Hematopoietic multipotent progenitor cell (in vitro differentiated cells): ENCODE measurements around a stretch of chr15.

- CAGE, long polyA plus RNA, result no peak
Observed at GRCh38 chr15:70586519-70586815, 176.9 kb downstream of the UACA start.

GRCh38 chr15:70867834-70868142, 13.8 kb upstream of the LARP6 start:
- CAGE, long polyA plus RNA, result no peak

- CAGE, long polyA plus RNA, result no peak
Observed at GRCh38 chr15:71114239-71114721, 991 bp upstream of the THSD4 start.

DNA sequence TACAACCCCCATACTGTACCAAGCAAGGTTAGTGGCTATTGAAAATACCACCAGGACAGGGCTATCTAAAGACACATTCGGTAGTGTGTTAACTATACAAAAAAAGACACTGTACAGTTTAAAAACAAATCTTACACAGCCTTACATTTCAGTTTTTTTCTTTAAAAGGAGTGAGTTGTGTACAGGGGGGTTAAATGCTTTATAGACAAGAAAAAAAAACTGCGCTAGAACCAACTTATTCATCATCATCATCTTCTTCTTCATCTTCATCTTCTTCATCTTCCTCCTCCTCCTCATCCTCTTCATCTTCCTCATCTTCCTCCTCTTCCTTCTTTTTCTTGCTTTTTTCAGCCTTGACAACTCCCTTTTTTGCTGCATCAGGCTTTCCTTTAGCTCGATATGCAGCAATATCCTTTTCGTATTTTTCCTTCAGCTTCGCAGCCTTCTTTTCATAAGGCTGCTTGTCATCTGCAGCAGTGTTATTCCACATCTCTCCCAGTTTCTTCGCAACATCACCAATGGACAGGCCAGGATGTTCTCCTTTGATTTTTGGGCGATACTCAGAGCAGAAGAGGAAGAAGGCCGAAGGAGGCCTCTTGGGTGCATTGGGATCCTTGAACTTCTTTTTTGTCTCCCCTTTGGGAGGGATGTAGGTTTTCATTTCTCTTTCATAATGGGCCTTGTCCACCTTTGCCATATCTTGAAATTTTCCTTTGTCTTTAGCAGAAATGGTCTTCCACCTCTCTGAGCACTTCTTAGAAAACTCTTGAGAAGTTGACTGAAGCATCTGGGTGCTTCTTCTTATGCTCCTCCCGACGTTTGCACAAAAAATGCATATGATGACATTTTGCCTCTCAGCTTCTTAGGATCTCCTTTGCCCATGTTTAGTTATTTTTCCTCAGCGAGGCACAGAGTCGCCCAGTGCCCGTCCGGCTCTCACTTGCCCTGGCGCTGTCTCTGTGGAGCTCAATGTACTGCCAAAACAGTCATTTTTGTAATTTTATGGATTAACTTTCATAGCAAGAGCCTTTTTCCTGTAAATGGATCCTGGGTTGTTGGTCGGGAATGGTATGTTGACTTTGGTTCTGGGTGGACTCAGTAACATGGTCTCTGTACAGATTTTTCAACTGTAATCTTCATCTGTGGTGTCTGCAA, 49.6 kb downstream of the THSD4 start:
- CAGE, long polyA plus RNA, result no peak

- CAGE, long polyA plus RNA, result no peak
Observed at GRCh38 chr15:71188625-71189376, 73.5 kb downstream of the THSD4 start.

DNA sequence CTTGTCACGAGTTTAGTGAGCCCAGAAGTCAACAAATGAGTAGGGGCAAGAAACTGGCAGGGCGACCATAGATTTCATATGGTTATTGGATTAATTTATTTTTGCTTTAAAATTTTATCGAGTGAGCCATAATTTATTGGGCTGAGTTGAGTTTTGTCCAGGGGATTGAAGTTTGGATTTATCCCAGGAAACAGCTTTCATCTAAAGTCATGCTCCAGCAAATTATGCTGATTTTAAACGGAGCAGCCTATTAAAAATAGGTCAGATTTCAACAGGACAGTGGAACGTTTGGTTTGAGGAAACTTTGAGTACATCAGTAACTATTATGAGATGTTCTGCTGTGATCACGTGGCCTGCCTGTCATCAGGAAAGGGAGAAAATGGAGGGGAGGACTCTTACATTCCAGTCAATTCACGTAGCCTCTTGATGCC, 163.5 kb downstream of the THSD4 start:
- CAGE, long polyA plus RNA, result no peak

DNA sequence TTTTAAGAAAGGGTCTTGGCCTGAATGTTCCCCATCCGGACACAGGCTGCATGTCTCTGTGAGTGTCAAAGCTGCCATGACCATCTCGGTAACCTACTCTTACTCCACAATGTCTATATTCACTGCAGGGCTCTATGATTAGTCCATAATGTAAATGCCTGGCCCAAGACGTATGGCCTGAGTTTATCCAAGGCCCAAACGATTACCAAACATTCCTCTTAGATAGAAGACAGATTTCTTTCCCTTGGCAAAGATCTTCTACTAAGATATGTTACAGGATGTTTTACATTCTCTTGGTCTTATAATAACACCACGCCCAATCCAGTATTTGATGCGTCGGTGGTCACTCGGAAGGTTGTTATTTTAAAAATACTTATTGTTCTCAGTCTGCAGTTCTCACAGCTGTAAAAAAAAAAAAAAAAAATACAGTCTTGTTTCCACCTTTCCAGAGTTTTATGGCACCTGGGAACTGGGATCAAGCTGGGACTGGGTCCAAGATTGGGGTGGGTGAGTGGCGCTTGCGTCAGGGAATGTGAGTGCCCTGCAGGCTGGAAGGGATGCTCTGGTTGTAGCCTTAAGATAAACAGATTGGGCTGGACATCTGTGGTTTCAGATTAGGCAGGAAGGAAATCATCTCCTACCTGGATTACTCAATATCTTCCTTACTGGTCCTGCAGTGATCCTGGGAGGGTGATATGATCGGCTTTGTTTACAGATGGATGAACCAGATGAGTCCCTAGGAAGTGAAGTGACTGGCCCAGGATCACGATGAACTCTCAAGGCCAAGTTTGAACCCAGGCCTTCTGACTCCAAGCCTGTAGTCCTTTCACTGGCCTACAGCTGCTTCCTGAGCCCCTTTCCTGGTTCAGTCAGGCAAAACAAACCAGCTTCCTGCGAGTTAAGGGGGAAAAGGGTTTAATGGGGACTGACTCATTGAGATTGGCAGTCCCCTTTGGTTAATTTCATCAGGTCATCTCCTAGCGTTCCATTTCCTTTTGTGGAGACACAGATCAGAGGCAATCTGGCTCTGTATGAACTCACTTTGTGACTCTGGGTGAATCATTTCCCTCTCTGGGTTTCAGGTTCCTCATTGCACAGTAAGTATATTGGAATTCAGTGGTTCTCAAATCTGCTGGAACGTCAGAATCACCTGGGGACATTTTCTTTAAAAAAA, 179.6 kb downstream of the THSD4 start:
- CAGE, long polyA plus RNA, result no peak

DNA sequence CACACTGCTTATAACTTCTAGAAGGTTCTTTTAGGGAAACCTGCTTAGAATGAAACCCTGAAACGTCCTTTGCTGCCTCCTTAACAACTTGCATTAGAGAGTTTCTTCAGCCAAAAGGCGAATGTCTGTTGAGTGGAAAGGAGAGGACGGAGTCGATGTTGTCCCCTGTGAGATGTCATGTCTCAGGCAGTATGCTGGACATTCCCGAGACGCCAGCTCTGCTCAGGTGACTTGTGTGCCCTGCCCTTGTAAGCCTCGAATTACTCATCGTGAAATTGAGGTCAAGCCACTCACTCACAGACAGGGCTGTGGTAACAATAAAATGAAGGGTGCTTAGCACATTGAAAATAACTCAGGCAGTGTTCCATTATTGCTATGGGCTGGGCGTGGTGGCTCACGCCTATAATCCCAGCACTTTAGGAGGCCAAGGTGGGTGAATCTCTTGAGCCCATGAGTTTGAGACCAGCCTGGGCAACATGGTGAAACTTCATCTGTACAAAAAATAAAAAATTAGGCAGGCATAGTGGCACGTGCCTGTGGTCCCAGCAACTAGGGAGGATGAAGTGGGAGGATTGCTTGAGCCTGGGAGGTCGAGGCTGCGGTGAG, 214.3 kb downstream of the THSD4 start:
- CAGE, long polyA plus RNA, result no peak

- CAGE, long polyA plus RNA, result no peak
Observed at GRCh38 chr15:71436409-71437195, 321.3 kb downstream of the THSD4 start.

GRCh38 chr15:71447652-71448192, 332.5 kb downstream of the THSD4 start:
- CAGE, long polyA plus RNA, result no peak

GRCh38 chr15:71455055-71455527, 339.8 kb downstream of the THSD4 start:
- CAGE, long polyA plus RNA, result no peak

- CAGE, long polyA plus RNA, result no peak
Observed at GRCh38 chr15:71732503-71732756, 77.9 kb upstream of the NR2E3 start.

DNA sequence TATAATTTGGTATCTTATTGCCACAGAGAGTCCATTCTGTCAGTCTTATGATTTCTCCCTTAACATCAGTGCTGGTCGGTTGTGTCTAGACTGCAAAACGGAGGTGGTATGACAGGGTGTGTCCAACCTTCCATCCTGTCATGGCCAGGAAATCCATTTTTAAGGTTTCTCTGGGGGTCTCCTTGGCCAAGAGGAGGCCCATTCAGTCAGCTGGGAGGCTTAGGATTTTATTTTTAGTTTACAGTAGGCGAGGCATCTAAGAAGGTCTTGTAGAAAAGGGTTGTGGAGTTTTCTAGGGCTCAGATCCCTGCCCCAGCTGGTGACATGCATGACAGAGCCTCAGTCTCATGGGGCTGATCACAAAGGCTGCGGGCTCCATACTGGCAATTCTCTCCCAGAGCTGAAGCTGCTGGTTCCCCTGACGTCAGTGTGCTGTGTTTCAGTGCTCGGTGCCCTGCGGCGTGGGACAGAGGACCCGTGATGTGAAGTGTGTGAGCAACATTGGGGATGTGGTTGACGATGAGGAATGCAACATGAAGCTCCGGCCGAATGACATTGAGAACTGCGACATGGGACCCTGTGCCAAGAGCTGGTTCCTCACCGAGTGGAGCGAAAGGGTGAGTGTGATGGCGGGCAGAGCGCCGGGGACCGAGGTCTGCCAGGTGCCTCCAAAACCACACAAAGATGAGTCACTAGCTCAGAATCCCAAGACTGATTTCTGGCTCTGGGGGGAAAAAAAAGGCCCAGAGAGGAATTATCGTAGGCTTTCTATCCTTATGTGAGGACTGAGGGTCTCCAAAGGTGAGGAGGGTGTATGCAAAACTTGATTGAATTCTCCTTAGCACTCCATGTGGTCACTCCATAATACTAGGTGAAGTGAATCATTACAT, 62.1 kb upstream of the NR2E3 start:
- CAGE, long polyA plus RNA, result no peak

DNA sequence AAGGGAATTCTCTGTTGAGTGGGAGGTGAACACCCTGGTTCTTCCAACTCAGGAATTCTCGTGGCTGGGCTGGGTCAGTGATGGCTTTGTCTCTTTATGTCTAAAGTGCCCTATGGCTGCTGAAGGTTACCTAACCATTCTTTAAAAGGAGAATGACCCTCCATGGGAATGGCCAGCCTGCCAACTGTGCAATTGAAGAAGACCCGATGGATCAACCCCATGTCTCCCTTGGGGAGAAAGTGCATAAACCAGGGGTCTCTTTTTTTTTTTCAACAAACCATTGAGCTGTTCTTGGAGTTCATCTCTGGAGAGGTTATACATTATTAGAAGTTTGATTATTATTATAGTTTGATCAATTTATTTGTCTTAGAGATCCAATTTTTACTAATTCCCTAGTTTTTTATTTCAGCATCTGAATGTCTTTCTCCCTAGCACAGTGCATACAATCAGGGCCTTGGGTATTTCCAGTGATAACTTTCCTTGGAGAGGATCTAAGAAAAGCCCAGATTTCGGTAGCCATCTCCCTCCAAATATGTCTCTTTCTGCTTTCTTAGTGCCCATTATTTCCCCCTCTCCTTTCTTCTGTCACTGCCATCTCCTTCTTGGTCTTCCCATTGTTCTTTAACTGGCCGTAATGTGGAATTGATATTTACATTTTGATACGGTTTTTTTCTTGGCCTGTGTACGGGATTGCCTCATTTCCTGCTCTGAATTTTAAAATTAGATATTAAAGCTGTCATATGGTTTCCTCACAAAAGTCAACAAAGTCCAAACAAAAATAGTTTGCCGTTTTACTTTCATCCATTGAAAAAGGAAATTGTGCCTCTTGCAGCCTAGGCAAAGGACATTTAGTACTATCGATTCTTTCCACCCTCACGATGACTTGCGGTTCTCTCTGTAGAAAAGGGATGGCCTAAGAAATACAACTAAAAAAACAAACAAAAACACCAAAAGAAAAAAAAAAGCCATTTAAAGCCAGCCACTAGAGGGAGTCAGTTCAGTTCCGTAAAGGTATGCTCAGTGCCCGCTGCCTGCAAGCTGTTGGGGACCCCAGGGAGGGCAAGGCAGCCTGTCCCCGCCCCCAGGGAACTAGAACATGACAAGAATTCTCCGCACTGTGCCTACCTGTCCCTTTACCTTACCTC, 30.4 kb upstream of the NR2E3 start:
- CAGE, long polyA plus RNA, result no peak

- CAGE, long polyA plus RNA, result no peak
Observed at GRCh38 chr15:71780733-71781287, 29.5 kb upstream of the NR2E3 start.

- CAGE, long polyA plus RNA, result no peak
Observed at GRCh38 chr15:72221065-72221414, 9.9 kb downstream of the PKM start.

DNA sequence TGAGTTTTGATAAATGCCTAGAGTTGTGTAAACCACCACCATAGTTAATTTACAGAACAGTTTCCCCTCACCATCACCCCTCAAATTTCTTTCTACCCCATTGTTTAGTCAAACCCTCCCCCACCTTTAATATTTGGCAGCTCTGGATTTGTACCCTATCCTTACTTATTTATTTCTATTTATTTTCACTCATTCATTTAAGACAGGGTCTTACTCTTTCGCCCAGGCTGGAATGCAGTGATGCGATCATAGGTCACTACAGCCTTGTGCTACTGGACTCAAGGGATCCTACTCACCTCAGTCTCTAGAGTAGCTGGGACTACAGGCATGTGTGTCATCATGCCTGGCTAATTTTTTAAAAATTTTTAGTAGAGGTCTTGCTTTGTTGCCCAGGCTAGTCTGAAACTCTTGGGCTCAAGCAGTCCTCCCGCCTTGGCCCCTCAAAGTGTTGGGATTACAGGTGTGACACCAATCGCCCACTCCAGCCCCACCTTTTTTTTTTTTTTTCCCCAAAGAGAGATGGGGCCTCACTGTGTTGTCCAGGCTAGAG, 35.4 kb downstream of the ARIH1 start:
- CAGE, long polyA plus RNA, result no peak

GRCh38 chr15:72513747-72514120, 39.6 kb downstream of the ARIH1 start:
- CAGE, long polyA plus RNA, result no peak

DNA sequence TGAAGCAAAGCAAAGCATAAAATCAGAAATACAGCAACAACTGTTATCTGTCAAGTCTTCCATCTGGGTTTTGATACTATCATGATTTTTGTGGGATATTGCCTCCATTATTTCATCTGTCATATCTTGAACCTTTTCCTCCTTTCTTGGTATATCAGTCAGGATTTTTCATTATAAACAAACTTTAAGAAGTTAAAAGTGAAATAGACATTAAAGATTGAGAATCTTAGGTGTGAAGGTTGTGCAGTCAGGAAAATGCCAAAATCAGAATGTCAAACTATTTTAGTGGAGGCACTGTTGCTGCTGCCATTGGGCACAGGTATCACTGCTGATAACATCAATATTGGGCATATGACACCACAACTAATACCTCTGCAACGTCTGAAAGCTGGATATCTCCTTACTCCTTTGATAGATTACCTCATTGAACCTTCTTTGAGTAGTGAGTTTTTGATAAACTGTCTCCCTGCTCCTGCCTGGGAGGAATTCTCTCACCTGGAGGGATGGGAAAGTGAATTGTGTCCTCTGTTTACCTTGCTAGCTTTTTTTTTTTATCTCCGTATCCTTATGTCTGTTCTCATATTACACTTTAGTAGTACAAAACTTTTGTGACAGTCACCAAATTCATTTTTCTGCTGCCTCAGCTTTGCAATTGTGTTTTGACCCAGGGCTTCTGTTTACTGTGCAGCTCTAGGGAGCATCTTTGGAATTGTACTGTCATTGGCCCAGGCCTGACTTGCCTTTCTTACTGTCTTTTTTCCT, 53.0 kb downstream of the ARIH1 start:
- CAGE, long polyA plus RNA, result no peak

- CAGE, long polyA plus RNA, result no peak
Observed at GRCh38 chr15:72575666-72576250, 78.7 kb upstream of the GOLGA6B start.